Cardiac atrium fibroblast (primary cell): ENCODE measurements around a stretch of chr9.

DNA sequence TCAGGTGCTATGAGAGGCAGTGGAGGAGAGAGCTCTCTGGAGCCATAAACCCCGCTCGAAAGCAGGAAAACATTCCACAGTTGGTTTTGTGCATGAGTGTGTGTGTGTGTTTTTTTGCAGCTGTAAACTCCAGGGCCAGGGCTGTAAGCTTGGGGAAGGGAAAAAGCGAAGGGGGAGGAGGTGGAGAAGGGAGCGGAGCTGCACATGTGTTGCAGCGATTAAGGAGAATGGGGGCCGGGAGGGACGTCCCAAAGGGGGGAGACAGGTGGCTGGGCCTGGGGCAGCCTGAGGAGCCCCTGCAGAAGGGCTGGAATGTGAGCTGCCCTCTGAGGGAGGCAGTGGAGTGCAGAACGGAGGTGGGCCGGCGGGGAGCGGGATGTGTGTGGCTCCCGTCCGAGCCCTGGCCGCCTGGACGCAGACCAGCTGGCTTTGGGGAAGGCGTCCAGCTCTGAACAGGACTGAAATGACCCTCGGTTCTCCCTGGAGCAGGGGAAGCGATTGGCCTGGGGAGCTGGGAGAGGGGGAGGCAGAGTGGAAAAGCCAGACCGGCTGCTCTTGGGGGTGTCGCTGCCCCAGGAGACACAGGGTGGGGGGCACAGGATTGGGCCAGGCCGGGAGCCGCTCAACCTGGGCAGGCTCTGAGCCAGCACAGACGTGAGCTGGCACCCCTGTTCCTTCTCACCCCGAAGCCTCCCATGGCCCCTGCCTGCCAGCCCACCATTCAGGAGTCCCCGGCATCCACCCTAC lies 2.8 kb upstream of the MYMK start:
- RAMPAGE, long total RNA = no peak

DNA sequence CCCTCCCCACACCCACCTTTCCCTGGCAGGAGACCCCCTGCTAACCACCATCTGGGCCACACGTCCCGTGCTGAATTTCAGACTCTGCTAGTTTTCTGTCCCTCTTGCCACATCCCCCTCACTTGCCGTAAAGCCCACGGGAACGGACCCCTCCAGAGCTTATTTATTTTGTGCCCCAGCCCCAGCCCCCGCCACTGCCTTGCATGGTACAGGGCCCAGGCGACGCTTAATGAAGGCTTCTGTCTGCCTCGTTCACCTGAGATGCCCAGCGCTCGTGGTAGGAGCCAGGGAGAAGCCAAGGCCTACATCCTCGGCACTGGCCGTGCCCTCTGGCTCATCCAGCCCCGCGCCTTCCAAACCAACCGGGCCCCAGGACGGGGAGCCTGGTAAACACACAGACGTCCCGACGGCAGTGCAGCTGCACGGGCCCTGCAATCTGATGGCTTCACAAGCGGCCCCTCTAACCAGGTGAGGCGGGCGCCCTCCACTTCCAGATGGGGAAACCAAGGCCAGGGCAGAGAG lies 23.8 kb downstream of the FAM163B start:
- RAMPAGE, long total RNA = no peak

- RAMPAGE, long total RNA = no peak
Measured at GRCh38 chr9:133792265-133792889, 54.2 kb upstream of the SARDH start.

- RAMPAGE, long total RNA = no peak
Measured at GRCh38 chr9:133805453-133806270, 67.5 kb upstream of the SARDH start.

GRCh38 chr9:133862369-133863236 lies 124.5 kb upstream of the SARDH start:
- RAMPAGE, long total RNA = no peak

GRCh38 chr9:133888058-133888811 lies 103.9 kb downstream of the VAV2 start:
- RAMPAGE, long total RNA = no peak

DNA sequence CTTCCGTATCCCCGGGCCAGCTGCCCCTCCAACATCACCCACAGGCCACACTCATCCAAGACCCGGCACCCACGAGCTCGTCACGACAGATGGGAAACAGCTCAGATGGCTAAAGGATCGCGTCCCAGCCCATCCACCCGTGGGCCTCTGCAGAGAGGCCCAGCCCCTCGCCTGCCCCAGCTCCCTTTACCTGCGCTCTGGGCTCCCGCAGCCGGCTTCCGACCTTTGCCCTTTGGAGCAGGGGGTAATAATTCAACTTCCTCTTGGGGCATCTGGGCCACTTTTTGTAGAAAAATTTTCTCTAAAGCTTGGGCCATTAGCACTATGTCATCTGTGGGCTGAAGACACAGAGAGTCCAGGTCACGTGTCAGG lies 16.5 kb downstream of the BRD3 start:
- RAMPAGE, long total RNA = no peak

GRCh38 chr9:134135062-134136063 lies 519 bp upstream of the WDR5 start:
- RAMPAGE, long total RNA = no peak

DNA sequence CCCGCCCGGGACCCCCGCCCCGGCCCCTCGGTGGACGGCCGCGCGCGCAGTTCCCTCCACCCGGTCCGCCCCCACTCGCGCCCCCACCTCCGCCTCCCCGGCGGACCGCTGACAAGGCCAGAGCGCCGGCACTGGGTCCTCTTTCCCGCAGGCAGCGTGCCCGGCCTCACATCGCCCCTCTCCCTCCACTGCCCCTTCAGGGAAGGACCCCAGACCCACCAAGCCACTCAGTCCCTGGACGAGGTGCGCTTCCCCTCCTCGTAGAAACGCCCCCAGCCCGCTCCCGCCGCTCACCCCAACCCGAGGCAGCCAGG lies 423 bp downstream of the WDR5 start:
- RAMPAGE, long total RNA = no peak

DNA sequence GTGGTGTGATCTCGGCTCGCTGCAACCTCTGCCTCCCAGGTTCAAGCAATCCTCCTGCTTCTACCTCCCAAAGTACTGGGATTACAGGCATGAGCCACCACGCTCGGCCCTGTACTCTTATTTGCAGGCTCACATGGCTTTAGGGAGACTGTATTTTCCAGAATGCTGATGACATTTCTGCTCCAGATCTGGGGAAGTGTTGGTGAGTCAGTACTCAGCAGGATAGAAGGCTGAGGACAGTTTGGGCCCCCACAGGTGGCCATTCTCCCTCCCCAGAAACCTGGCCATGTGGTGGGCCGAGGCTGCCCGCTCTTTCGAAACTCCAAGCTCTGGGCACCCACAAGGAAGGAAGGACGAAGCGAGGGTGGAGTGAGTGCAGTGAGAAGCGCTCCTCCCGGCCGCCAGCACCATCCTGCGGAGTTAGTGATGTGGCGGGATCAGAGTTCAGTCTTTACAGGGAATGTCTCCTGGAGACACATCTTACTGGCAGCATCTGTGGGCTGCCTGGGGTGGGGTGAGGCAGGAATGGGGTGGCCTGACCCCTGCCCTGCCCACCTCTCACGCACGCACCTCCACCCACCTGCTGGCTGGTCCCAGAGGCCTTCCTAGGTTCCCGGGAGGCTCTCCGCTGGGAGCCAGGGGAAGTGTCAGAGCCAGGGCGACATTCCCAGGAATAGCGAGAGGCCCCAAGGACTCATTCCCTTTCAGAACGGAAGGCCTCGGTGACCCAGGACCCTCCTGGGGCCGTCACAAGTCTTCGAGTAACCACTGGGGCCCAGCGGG lies 33.8 kb downstream of the WDR5 start:
- RAMPAGE, long total RNA = no peak

GRCh38 chr9:134175201-134175657 lies 39.3 kb downstream of the WDR5 start:
- RAMPAGE, long total RNA = no peak

GRCh38 chr9:134188345-134188740 lies 52.5 kb downstream of the WDR5 start:
- RAMPAGE, long total RNA = no peak

GRCh38 chr9:134208296-134208896 lies 72.5 kb downstream of the WDR5 start:
- RAMPAGE, long total RNA = no peak

GRCh38 chr9:134267761-134268462 lies 58.3 kb upstream of the RXRA start:
- RAMPAGE, long total RNA = no peak

DNA sequence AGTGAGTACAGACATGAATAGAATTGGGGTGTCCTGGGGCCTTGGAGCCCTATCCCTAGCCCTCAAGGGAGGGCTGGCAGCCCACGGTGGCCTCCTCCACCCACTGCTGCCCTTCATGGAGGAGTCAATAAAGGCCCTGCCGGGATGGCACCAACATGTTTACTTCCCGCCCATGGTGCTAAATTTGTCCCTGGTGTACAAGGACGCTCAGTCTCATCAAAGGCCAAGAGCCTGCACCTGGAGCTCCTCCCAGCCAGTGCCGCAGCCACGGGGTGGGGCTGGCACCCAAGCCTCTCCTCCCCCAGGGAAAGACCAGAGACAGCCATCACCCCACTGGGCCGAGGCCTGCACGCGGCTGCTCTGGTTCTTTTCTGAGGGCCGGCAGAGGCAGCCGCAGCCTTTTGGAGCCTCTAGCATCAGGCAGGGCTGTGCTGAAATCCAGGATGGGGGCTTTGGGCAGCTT lies 34.8 kb upstream of the RXRA start:
- RAMPAGE, long total RNA = no peak

DNA sequence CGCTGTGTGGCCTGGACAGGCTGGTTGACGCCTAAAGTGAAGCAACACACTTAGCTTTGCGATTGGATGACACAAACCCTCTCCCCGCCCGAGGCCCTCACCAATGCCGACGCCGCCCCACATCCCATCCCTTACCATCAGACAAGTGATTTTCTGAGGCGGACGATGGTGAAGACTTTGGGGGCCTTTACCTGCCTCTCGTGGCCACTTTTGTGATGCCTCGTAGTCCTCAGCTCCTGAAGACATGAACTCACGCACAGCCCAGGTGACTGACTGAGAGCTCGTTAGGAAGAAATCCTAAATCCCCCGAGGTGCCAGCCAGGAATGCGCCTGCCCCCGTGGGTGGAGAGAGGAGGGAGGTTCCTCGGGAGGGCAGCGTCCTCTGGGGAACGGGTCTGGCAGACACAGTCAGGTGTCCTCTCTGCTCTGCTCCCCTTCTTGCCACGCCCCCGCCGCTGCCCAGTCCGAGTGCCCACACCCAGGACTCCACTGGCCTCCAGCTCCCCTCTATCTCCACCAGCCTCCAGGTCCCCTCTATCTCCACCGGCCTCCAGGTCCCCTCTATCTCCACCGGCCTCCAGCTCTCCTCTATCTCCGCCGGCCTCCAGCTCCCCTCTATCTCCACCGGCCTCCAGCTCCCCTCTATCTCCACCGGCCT lies 30.9 kb upstream of the RXRA start:
- RAMPAGE, long total RNA = no peak

- RAMPAGE, long total RNA = no peak
Measured at GRCh38 chr9:134329868-134330425, 3.7 kb downstream of the RXRA start.

GRCh38 chr9:134357560-134358458 lies 31.6 kb downstream of the RXRA start:
- RAMPAGE, long total RNA = no peak

DNA sequence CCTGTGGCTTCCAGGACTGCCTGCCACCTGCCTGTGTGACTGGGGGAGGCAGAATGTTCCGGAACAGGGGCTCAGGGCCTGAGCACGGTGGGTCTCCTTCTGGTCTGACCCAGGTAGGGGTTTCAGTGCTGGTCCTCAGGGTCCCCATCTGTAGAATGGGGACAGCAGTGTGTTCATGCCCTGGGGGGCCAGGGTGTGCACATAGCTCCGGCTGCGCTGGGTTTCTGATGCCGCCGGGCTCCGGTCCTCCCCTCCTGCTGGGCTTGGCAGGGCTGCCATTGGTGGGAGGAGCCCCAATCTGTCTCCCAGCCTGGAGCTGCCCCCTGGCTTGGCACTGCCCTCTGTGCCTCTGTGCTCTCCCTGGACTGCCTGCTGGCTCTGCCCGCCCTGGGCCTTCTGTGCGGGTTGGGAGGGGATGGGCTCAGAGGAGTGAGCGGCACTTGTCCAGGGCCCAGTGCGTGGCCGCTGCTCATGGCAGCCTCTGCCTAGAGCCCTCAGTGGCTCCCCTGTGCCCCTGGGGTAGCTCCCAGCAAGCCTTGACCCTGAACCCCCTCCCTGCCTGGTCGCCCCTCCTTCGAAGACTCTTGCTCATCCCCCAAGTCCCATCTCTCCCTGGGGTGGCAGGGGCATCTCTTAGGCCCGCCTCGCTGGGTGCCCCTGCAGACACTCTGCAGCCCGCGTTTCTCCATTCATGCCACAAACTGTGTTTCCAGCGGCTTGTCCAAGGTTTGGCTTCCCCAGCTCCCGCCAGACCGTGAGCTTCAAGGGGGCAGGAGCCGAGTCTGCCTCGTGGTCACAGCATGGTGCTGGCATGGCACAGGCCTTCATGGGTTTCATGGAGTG lies 35.7 kb downstream of the RXRA start:
- RAMPAGE, long total RNA = no peak

DNA sequence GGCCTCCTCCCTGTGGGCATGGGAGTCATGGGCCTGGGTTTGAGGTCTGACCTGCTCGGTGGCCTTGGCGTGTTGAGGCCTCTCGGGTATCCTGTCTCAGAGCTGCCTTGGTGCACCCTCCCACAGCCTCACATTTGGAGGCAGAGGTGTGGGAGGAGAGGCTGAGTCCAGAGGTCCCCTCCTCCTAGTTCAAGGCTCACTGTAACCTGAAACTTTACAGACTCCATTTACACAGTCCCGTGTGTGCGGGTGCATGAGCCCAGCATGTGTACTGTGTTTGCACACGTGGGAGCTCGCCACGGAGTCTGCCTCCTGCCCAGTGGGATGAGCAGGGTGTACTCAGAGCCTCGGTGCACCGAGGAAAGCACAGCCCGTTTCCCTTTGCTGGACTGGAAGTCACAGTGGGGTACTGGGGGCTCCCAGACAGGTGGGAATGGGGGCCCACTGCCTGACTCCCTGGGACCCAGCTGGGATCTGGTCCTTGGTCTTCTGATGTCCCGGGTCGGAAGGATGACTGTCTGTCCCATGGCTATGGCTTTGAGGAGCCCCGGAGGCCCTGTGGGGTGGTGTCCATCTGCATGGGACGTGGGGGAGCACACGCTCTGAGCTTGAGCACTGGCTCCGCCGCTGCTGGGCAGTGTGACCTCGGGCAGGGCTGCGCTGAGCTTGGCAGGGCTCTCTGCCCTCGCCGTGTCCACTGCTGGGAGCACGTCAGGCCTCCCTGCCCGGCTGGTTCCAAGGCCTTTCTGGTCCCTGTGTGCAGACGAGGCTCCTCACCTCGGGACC lies 43.6 kb downstream of the RXRA start:
- RAMPAGE, long total RNA = no peak